ENCODE measurements around a stretch of chr19.

DNA sequence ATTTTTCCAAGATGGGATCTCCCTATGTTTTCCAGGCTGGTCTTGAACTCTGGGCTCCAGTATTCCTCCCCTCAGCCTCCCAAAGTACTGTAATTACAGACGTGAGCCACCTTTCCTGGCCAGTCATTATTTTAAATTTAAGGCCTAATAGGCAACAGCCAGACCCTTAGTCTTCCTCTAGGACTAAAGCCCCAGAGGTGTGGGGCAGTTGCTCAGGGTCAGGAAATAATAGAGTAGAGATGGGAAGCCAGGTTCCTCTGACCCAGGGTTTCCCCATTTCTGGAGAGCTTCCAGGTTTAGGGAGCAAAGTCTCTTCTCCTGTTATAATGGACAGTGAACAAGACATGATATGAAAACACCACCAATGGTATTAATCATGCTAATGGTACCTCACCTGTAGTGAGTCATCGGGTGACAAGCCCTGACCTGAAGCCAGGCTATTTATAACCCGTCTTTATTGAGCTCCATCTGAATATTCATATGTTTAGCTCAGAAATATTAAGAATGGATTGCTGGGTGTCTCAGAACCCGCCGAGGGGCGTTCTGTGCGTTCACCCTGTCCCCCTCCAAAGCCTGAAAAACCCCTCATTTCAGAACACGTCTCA is 24.6 kb downstream of the BICRA start:
- RAMPAGE, long total RNA, result no peak
- RRBS, 2 experiments, result no CpG with 5 or more reads among the region's 8 CpGs
CAGE:
- cytosol, long polyA minus RNA, result no peak
- cytosol, long polyA plus RNA, result no peak
- long polyA plus RNA, result no peak
- nucleolus, long total RNA, result no peak
- nucleus, long polyA plus RNA, result no peak
- nucleus, long total RNA, result no peak

DNA sequence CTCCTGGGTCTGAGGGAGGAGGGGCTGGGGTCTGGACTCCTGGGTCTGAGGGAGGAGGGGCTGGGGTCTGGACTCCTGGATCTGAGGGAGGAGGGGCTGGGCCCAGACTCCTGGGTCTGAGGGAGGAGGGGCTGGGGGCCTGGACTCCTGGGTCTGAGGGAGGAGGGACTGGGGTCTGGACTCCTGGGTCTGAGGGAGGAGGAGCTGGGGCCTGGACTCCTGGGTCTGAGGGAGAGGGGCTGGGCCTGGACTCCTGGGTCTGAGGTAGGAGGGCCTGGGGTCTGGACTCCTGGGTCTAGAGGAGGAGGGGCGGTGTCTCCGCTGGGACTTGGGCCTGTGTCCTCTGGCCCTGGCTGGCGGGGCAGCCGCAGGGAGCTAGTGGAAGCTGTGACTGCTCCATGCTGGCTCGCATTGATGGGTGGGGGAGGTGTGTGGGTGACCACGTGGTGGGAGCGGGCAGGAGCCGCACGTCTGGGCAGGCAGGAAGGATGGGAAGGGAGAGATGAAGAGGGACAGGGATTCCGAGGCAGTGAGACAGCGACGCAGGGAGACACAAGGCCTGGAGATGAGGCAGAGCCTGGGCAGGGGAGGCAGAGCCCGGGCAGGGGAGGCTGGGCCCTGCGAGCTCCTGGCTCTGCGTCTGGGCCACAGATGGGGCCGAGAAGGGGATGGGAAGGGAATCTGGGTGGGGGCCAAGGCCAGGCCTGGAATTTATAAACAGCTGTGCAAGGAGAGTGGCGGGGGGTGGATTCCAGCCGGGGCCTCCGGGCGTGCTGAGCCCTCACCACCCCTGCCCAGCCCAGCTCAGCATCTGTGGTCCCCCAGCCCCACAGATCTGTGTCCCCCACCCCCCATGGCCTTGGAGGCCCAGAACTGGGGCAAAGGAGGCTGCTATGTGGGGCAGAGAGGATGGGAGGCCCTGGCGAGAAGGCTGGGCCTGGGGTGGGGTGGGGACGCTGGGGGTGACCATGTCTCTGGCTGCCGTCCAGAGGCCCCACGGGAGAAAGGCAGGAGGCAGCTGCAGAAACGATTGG is 5.8 kb downstream of the EHD2 start:
- RAMPAGE, long total RNA, result no peak
- RRBS, 2 experiments, result no CpG with 5 or more reads among the region's 25 CpGs
CAGE:
- cytosol, long polyA minus RNA, result no peak
- cytosol, long polyA plus RNA, result no peak
- long polyA plus RNA, result no peak
- nucleolus, long total RNA, result no peak
- nucleus, long polyA plus RNA, result no peak
- nucleus, long total RNA, result no peak

DNA sequence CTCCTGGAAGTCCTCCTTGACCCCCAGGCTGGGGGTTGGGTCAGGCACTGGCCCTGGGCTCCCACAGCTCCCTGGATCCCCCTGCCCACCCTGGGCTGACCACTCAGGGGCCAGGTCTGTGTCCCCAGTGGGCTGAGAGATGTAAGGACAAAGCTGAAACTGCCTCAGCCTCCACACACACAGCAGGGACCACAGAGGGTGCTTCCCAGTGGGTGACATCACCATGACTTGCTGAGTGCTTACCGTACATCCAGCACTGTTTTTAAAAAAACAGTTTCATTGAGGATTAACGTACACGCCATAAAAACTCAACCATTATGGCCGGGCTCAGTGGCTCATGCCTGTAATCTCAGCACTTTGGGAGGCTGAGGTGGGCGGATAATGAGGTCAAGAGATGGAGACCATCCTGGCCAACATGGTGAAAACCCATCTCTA is 9.9 kb downstream of the EHD2 start:
- RAMPAGE, long total RNA, result no peak
- RRBS, 2 experiments, result no CpG with 5 or more reads among the region's 5 CpGs
CAGE:
- cytosol, long polyA minus RNA, result no peak
- cytosol, long polyA plus RNA, result no peak
- long polyA plus RNA, result no peak
- nucleolus, long total RNA, result no peak
- nucleus, long polyA plus RNA, result no peak
- nucleus, long total RNA, result no peak

DNA sequence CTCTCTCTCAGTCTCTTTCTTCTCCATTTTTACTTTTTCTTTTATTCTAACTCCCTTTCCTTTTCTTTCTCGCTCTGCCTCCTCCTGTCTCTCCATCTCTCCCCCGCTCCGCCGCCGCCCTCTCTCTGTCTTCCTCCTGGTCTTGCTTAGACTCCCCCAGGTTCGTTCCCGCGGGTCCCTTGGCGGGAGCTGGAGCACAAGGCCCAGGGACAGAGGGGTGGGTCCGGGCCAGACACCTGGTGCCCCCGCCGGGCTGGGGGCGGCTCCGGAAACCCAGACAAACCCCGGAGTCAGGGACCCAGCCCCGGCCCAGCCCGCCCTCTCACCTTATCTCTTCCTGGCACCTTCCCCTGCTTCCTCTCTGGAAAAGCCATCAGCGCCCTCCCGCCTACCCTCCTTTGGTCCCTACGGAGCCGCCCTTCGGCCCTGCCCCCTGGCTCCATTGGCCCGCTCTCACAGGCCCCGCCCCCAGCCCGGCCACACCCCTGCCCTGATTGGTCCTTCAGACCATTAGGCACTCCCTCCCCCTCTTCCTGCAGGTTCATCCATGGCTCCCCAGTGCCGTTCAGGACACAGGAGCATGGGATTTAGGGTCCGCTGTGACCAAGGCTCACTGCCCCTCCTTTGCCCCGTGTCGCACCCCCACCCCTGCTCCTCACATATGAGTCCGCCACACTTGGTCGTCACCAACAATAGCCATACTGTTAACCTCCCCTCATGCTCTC is 15.3 kb upstream of the NOP53 start:
- RAMPAGE, long total RNA, result no peak
- RRBS, 2 experiments, result no CpG with 5 or more reads among the region's 31 CpGs
CAGE:
- cytosol, long polyA minus RNA, result no peak
- cytosol, long polyA plus RNA, result no peak
- long polyA plus RNA, result no peak
- nucleolus, long total RNA, result no peak
- nucleus, long polyA plus RNA, result no peak
- nucleus, long total RNA, result no peak

DNA sequence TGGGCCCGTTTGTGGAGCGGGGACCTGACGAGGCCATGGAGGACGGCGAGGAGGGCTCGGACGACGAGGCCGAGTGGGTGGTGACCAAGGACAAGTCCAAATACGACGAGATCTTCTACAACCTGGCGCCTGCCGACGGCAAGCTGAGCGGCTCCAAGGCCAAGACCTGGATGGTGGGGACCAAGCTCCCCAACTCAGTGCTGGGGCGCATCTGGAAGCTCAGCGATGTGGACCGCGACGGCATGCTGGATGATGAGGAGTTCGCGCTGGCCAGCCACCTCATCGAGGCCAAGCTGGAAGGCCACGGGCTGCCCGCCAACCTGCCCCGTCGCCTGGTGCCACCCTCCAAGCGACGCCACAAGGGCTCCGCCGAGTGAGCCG is 4.3 kb upstream of the NOP53 start:
- RAMPAGE, long total RNA, result no peak
- RRBS, 2 experiments, result 60 to 100% methylated on average over 1 of the region's 32 CpGs
CAGE:
- cytosol, long polyA minus RNA, result no peak
- cytosol, long polyA plus RNA, result no peak
- long polyA plus RNA, result no peak
- nucleolus, long total RNA, result no peak
- nucleus, long polyA plus RNA, result no peak
- nucleus, long total RNA, result no peak

GRCh38 chr19:47741437-47742258 is 3.7 kb upstream of the NOP53 start:
- RAMPAGE, long total RNA, result no peak
- RRBS, 2 experiments, result 76 to 92% methylated on average over 5 of the region's 19 CpGs
CAGE:
- cytosol, long polyA minus RNA, result no peak
- cytosol, long polyA plus RNA, result no peak
- long polyA plus RNA, result no peak
- nucleolus, long total RNA, result no peak
- nucleus, long polyA plus RNA, result no peak
- nucleus, long total RNA, result no peak

GRCh38 chr19:47742579-47742864 is 2.8 kb upstream of the NOP53 start:
- RAMPAGE, long total RNA, result no peak
- RRBS, 2 experiments, result no CpG with 5 or more reads among the region's 7 CpGs
CAGE:
- cytosol, long polyA minus RNA, result no peak
- cytosol, long polyA plus RNA, result no peak
- long polyA plus RNA, result no peak
- nucleolus, long total RNA, result no peak
- nucleus, long polyA plus RNA, result no peak
- nucleus, long total RNA, result no peak

DNA sequence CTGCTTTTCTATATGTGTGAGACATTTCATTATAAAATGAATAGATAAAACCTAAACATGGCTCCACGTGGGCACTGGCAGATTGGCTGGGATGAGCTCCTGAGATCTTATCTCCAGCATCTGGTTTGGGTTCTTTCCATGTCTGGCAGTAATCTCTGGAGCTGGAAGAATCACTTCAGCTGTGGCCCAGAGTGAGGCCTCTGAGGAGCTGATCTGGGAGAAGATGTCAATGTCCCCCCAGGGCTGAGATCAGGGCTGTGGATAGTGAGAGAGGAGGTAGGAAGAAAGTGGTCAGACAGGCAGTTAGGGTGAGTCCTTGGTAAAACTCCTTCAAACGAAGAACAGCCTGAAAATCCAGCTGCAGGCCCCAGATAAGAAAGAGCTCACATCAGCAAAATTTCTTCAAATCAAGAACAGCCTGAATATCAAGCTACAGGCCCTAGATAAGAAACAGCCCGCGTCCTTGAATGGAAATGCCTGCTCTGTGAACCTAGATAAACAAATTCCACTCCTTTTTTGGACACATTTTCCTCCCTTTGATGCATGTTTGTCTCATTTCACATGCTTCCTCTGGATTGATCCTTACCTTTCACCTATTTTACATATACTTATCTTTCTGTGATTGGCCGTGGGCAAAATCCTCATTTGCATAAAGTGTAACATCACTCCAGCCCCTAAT is 5.7 kb upstream of the SULT2A1 start:
- RAMPAGE, long total RNA, result no peak
- RRBS, 2 experiments, result no CpG with 5 or more reads among the region's 5 CpGs
CAGE:
- cytosol, long polyA minus RNA, result no peak
- cytosol, long polyA plus RNA, result no peak
- long polyA plus RNA, result no peak
- nucleolus, long total RNA, result no peak
- nucleus, long polyA plus RNA, result no peak
- nucleus, long total RNA, result no peak

- RAMPAGE, long total RNA, result no peak
- RRBS, 2 experiments, result 31% methylated on average over 5 of the region's 39 CpGs; no CpG with 5 or more reads in 1 of the 2 experiments
CAGE:
- cytosol, long polyA minus RNA, result no peak
- cytosol, long polyA plus RNA, result no peak
- long polyA plus RNA, result no peak
- nucleolus, long total RNA, result no peak
- nucleus, long polyA plus RNA, result no peak
- nucleus, long total RNA, result no peak
Observed at GRCh38 chr19:48061307-48062521, 17.8 kb upstream of the CABP5 start.

DNA sequence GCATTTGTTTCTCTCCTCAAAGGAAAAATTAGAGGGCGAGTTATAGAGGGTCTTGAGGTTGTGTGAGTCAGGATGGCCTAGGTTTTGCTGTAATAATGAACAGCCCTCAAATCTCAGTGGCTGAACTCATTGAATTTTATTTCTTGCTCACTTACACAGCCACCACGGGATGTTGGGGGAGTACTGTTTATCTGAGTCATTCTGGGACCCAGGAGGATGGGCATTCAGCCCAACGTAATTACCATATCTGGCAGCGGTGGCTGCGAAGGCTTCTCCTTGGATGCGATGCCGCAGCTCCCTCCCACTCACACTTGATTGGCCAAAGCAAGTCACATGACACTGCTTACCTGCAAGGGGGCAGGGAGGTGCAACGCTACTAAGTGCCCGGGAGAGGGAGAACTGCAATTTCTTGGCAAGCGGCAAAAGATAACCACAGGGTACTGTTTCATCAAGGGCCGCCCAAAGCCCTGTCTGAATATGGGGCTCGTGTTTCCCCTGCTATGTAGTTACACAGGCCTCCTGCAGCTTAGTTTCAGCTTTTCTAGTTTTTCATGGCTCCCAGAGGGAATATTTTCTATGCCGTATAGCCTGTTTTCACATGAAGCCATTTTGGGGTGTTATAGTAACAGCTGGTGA is 19.9 kb downstream of the ZSWIM9 start:
- RAMPAGE, long total RNA, result no peak
- RRBS, 2 experiments, result no CpG with 5 or more reads among the region's 13 CpGs
CAGE:
- cytosol, long polyA minus RNA, result no peak
- cytosol, long polyA plus RNA, result no peak
- long polyA plus RNA, result no peak
- nucleolus, long total RNA, result no peak
- nucleus, long polyA plus RNA, result no peak
- nucleus, long total RNA, result no peak

DNA sequence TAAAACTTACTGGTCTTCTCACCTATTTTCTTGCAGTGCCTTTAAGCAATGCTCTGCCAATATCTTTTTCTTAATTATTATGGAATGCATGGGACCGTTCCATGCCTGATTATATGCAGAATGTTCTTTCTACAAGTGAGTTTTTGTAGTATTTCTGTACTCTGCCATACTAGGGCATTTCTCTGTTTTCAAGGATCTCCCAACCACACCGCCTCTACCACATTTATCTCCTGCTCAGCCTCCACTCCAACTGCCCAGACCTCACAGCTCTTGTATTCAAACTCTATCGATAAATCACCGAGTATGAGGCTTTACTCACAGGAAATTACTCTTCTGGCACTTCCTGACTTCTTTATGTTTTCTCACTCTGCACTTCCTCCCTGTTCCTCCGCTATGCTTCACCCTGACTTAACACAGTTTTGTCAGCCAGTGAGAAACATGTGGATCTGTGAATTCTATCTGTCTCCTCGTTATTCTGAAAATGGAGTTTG is 2.5 kb upstream of the CARD8 start:
- RAMPAGE, long total RNA, result no peak
- RRBS, 2 experiments, result no CpG with 5 or more reads among the region's 6 CpGs
CAGE:
- cytosol, long polyA minus RNA, result no peak
- cytosol, long polyA plus RNA, result no peak
- long polyA plus RNA, result no peak
- nucleolus, long total RNA, result no peak
- nucleus, long polyA plus RNA, result no peak
- nucleus, long total RNA, result no peak

- RAMPAGE, long total RNA, result no peak
- RRBS, 2 experiments, result no CpG with 5 or more reads among the region's 18 CpGs
CAGE:
- cytosol, long polyA minus RNA, result no peak
- cytosol, long polyA plus RNA, result no peak
- long polyA plus RNA, result start-site peak on the plus strand at chr19:48333215-48333308, 12 and 6 reads in 2 replicates
- nucleolus, long total RNA, result start-site peak on the plus strand at chr19:48333282-48333351, 17 reads
- nucleus, long polyA plus RNA, result no peak
- nucleus, long total RNA, result no peak
Observed at GRCh38 chr19:48333092-48333615, 7.8 kb downstream of the EMP3 start.

DNA sequence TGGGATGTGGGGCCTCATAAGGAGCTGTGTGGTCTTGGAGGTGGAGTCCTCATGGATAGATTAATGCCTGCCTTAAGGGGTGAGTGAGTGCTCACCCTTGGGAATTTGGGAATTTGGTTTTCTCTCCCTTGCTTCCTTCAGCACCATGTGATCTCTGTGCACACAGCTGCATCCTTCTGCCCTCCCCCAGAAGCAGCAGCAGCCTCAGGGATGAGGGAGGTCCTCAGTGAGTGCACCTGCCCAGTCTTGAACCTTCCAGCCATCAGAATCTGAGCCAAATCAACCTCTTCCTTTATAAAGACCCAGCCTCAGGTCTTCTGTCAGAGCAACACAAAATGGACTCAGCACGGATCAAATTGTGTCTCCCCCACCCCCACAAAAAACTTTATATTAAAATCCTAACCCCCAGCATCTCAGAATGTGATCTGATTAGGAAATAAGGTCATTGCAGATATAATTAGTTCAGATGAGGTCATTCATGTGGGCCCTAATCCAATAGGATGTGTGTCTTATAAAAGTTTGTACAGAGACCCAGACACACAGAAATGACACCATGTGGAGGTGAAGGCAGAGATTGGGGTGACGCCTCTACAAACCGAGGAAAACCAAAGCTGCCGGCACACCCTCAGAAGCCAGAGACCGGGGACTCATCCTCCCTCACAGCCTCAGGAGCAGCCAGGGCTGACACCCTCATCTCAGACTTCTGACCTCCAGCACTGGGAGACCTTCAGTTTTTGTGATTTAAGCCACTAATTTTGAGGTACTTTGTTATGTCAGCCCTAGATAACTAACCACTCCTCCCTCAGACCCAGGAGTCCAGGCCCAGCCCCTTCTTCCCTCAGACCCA is 13.0 kb downstream of the CYTH2 start:
- RAMPAGE, long total RNA, result no peak
- RRBS, 2 experiments, result no CpG with 5 or more reads among the region's 5 CpGs
CAGE:
- cytosol, long polyA minus RNA, result no peak
- cytosol, long polyA plus RNA, result no peak
- long polyA plus RNA, result no peak
- nucleolus, long total RNA, result start-site peak on the minus strand centred at position 306 of the sequence, 40 bp wide, 7 reads
- nucleus, long polyA plus RNA, result no peak
- nucleus, long total RNA, result no peak

- RAMPAGE, long total RNA, result no peak
- RRBS, 2 experiments, result 51 to 63% methylated on average over 13 to 22 of the region's 61 CpGs
CAGE:
- cytosol, long polyA minus RNA, result no peak
- cytosol, long polyA plus RNA, result no peak
- long polyA plus RNA, result no peak
- nucleolus, long total RNA, result no peak
- nucleus, long polyA plus RNA, result no peak
- nucleus, long total RNA, result no peak
Observed at GRCh38 chr19:48498158-48498940, 13.3 kb downstream of the LMTK3 start.

- RAMPAGE, long total RNA, result no peak
- RRBS, 2 experiments, result 61 to 62% methylated on average over 3 of the region's 22 CpGs
CAGE:
- cytosol, long polyA minus RNA, result no peak
- cytosol, long polyA plus RNA, result no peak
- long polyA plus RNA, result no peak
- nucleolus, long total RNA, result no peak
- nucleus, long polyA plus RNA, result no peak
- nucleus, long total RNA, result no peak
Observed at GRCh38 chr19:48543098-48543882, 8.7 kb upstream of the SULT2B1 start.

DNA sequence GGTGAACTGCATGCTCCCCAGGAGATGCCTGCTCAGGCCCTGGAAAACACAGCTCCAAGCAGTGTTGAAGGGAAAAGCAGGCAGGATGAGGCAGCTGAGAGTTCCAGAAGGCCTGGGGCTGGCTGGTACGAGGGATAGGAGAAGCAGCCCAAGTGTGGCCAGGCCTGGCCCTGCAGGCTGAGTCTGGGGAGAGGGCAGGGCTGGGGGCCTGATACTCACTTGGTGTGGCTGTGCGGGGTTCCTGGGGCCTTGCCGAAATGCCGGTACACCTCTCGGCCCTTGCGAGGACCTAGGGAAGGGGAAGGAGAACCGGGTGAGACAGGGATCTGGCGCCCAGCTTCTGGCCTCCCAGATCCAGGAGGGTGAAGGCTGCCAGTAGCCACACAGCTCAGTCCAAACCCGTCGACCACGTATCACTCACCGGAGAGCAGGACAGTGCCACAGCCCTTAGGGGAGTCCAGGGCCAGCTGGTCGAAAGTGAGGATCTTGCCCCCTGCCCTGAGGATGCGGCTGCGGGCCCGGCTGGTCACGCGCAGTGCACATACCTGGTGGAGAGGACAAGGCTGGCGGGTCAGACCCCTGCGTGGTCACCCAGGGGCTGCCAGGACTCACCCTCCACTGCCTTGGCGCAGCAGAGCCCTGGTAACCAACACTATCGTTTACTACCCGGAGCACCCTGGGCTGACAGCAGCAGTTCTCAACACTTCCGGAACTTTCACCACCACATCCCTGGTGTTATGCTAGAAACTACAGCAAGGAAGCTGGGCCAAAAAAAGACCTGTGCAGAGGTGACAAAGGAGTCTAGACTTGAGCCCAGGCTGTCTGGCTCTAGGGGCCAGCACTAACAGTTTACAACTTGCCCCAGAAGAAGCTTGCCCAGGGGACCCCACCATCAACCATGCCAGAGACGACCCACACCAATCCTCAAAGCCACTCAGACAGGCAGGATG is 1.1 kb upstream of the FAM83E start:
- RAMPAGE, long total RNA, result no peak
- RRBS, 2 experiments, result 92 to 100% methylated on average over 1 to 8 of the region's 25 CpGs
CAGE:
- cytosol, long polyA minus RNA, result no peak
- cytosol, long polyA plus RNA, result no peak
- long polyA plus RNA, result no peak
- nucleolus, long total RNA, result no peak
- nucleus, long polyA plus RNA, result no peak
- nucleus, long total RNA, result no peak

DNA sequence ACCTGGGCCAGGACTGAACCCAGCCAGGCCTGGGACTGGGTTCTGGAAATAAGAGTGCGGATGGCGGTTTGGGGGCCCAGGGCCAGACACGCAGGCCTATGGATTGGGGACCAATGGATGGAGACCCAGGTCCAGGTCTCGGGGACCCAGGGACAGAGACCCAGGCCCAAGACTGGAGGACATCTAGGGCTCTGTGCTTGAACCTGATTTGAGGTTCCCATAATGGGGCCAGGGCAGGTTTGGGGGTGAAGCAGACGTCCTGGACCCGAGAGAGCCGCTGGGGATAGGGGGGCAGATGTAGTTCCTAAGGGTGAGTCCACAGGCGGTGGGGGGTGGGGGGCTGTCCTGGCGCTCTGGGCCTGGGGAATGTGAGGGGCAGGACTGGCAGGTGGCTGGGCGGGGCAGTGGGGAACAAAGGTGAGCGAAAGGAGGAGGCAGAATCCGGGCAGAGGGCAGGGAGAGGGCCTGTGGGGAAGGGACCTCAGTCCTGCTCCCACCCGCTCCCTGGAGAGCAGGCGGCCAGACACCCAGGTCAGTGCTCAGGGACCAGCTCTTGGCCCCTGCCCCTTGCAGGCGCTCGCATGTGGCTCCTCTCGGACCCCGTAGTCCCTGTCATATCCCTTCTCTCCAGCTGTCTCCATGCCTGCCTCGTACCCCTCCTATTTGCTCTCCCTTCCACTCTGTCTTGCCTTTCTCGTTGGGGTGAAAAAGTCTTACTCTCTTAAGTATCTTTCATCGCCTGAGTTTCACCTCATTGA is 5.4 kb downstream of the SPHK2 start:
- RAMPAGE, long total RNA, result no peak
- RRBS, 2 experiments, result no CpG with 5 or more reads among the region's 21 CpGs
CAGE:
- cytosol, long polyA minus RNA, result no peak
- cytosol, long polyA plus RNA, result no peak
- long polyA plus RNA, result no peak
- nucleolus, long total RNA, result no peak
- nucleus, long polyA plus RNA, result no peak
- nucleus, long total RNA, result no peak

- RAMPAGE, long total RNA, result no peak
- RRBS, 2 experiments, result no CpG with 5 or more reads among the region's 5 CpGs
CAGE:
- cytosol, long polyA minus RNA, result no peak
- cytosol, long polyA plus RNA, result no peak
- long polyA plus RNA, result no peak
- nucleolus, long total RNA, result no peak
- nucleus, long polyA plus RNA, result no peak
- nucleus, long total RNA, result no peak
Observed at GRCh38 chr19:48649701-48649911, 3.6 kb upstream of the CA11 start.

- RAMPAGE, long total RNA, result no peak
- RRBS, 2 experiments, result no CpG with 5 or more reads among the region's 19 CpGs
CAGE:
- cytosol, long polyA minus RNA, result no peak
- cytosol, long polyA plus RNA, result no peak
- long polyA plus RNA, result no peak
- nucleolus, long total RNA, result no peak
- nucleus, long polyA plus RNA, result no peak
- nucleus, long total RNA, result no peak
Observed at GRCh38 chr19:48714872-48715514, 4.5 kb downstream of the MAMSTR start.

GRCh38 chr19:48760423-48761259 is 5.3 kb downstream of the FGF21 start:
- RAMPAGE, long total RNA, result no peak
- RRBS, 2 experiments, result 13% methylated on average over 7 of the region's 17 CpGs; no CpG with 5 or more reads in 1 of the 2 experiments
CAGE:
- cytosol, long polyA minus RNA, result no peak
- cytosol, long polyA plus RNA, result no peak
- long polyA plus RNA, result no peak
- nucleolus, long total RNA, result no peak
- nucleus, long polyA plus RNA, result no peak
- nucleus, long total RNA, result no peak